LHCN-M2 (cell line): Measurements from ENCODE around the genes COMMD2, RNF13, MINDY4B, P2RY12 and AADAC.

- RAMPAGE, long total RNA: no peak
Observed at GRCh38 chr3:149657384-149657650, 508 bp downstream of the WWTR1 start.

GRCh38 chr3:149659178-149659588 is 1.4 kb upstream of the WWTR1 start:
- RAMPAGE, long total RNA: no peak

GRCh38 chr3:149751796-149753080 is at the start of gene COMMD2:
Gene COMMD2 (minus strand): TSS chr3:149752489.
- RAMPAGE, long total RNA: no peak

- RAMPAGE, long total RNA: start-site peak on the plus strand at chr3:149813210-149813253, 46 reads
Observed at GRCh38 chr3:149812101-149813318, at the start of gene RNF13. Gene RNF13 (plus strand): TSS chr3:149813215.

DNA sequence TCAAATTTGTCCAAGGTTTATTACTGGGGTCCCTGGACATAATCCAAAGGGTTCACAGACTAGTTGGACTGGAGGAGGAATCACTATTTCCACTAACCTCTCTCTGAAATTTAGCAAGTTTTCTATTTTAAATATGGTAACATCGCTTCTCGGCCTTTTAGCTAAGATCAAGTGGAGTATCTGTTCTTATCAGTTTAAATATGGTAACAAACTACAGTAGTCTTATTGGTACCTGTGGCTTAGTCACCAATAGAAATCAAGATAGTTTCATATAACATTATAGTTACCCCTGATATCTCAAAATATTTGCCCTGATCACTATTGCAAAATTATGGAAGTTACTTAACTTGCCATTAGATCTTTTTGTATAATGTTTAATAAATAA is 166.5 kb upstream of the TSC22D2 start:
- RAMPAGE, long total RNA: no peak

GRCh38 chr3:150443940-150444526 is 35.9 kb downstream of the TSC22D2 start:
- RAMPAGE, long total RNA: no peak

DNA sequence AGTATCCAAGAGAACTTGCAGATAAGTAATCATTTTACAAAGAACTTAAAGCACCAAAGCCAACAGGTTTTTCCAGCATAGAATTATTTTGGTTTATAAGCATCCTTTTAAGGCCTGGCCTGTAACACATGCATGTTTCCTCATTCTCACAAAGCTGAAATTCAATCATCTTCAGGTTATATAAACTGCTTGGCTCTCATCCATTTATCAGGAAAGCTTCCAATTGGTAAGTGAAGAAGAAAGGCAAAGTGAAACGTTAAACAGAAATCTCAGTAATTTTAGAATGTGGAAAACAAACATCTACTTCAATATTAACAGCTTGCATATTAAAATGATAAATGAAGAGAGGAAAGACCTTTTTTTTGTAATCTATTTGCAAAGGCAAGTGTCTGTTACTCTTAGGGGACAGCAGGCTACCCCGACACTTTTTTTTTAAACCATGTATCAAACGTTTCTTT is 1.5 kb downstream of the SERP1 start:
- RAMPAGE, long total RNA: no peak

- RAMPAGE, long total RNA: no peak
Observed at GRCh38 chr3:150603730-150604470, 779 bp downstream of the SELENOT start.

DNA sequence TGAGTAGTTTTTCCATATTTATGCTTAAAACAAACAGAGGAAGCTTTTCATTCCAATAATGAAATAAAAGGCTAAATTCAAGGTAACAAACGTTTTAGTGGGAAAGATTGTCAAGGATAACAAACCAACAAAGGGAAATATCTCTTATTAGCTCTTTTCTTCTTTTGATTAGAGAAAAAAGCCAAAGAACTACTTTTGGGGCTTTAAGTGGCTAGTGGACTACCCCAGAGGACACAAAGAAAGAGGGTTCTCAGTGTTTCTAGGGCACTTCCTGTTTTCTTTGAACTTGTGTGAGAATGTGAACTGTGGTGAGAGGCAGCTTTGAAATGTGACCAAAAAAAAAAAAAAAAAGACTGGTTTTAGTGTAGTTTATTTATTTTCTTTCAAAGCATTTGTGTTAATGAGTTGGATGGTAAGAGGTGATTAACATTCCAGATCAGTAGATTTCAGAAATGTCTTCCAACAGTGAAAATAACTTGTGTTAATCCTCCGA is 32.3 kb downstream of the SELENOT start:
- RAMPAGE, long total RNA: no peak

GRCh38 chr3:150737114-150737906 is 25.7 kb downstream of the SIAH2 start:
- RAMPAGE, long total RNA: no peak

- RAMPAGE, long total RNA: no peak
Observed at GRCh38 chr3:150737907-150738312, 25.1 kb downstream of the SIAH2 start.

- RAMPAGE, long total RNA: no peak
Observed at GRCh38 chr3:150747246-150747727, 15.7 kb downstream of the SIAH2 start.

- RAMPAGE, long total RNA: no peak
Observed at GRCh38 chr3:150779039-150779695, 16.2 kb upstream of the SIAH2 start.

- RAMPAGE, long total RNA: no peak
Observed at GRCh38 chr3:150905223-150905597, at the start of gene MINDY4B. Gene MINDY4B (minus strand): TSS chr3:150905439.

DNA sequence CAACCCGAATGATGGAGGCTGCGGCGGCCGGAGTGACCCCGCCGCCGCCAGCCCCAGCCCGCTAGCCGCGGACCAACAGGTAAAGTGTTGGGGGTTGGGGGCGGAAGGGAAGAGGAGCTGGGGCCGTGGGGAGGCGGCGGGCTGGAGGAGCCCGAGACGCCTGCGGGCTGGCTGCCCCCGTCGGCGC is 287 bp downstream of the MED12L start:
- RAMPAGE, long total RNA: no peak

DNA sequence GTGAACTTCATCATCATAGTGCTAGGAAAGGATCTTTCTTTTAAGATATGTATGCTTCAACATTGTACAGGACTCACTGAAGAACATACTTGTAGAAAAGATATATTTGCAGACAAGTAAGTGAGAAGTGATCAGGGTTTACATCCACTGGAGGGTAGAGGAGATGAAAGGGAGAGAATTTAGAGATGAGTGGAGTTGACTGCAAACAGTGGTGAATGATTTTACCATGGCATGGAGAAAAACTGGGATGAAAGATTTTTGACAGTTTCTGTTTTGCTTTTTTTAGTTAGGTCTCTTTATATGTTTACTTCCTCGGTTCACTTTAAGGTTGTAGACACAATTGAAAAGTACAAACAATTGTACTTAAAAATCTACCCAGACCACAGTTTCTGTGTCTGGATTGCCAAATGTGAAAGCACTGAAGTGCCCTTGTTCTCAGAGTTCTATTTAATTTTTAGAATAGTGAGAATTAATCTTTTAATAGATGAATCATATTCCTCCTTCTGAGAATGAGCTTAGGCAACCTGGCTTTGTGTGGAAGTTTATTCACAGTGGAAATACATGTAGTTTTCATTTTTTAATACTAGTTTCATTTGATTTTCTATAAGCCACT is 1.6 kb upstream of the GPR171 start:
- RAMPAGE, long total RNA: no peak

DNA sequence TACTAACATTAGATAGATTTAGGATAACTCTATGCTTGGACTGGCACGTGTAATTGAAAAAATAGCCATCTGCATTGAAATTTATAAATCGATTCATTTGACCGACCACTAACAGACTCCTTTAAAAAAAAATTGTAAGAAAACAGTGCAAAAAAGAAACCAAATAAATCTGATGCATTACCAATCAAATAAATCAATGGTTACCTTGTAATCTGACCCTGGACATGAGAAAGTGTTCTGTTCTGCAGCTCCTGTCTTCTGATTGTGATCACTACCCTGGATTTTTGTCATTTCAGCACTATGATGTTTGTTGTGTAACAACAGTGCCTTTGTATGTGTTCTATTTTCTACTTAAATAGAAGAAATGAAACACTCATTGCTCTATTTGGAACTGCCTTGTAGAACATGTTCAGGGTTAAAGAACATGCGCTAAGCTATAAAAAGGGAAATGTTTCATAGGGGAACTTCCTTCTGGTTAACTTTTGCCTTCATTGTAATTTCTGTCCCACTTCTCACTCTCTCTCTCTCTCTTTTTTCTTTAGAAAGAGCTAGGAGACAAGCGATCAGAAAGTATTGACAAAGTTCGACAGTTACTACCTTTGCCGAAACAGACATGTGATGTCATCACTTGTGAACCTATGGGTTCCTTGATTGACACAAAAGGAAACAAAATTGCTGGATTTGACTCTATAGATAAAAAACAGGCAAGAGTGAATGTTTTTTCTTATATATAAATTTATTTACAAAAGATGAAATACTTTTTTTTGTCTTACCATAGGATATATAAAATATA is at the start of gene P2RY12:
Gene P2RY12 (minus strand): TSS at position 266 of the 793 bp plus-strand sequence.
- RAMPAGE, long total RNA: no peak

- RAMPAGE, long total RNA: no peak
Observed at GRCh38 chr3:151442874-151443729, 17.8 kb downstream of the IGSF10 start.

GRCh38 chr3:151813586-151814408 is at the start of gene AADAC:
Gene AADAC (plus strand): TSS chr3:151814116.
- RAMPAGE, long total RNA: no peak

DNA sequence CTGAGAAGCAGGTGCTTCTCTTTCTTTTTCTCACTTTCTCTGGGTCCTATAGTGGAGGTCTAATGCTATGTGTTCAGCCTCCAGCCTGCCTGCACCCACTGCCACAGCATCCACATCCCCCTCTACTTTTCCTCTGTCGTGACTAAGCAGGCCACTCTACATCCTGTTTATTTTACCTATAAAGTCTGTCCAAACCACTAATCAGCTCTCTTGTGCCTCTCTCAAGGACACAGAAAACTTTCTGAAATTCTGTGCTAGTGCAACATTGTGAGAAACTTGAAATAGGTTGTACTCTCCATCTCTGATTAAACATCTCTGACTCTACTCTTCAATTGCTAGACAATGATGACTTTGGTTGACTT is 27.9 kb downstream of the SUCNR1 start:
- RAMPAGE, long total RNA: no peak